GM12891 (cell line): Measurements from ENCODE around the genes BTK, ARMCX1 and NXF2B.

GRCh38 chrX:101385894-101386529 is at the start of gene BTK:
Gene BTK (minus strand): TSS chrX:101386191.
- RRBS: no CpG with 5 or more reads among the region's 5 CpGs

GRCh38 chrX:101425924-101426487 is 18.0 kb downstream of the HNRNPH2 start:
- RRBS: no CpG with 5 or more reads among the region's 6 CpGs

GRCh38 chrX:101550090-101550743 is at the start of gene ARMCX1:
Gene ARMCX1 (plus strand): TSS chrX:101550547.
- RRBS: no CpG with 5 or more reads among the region's 25 CpGs

DNA sequence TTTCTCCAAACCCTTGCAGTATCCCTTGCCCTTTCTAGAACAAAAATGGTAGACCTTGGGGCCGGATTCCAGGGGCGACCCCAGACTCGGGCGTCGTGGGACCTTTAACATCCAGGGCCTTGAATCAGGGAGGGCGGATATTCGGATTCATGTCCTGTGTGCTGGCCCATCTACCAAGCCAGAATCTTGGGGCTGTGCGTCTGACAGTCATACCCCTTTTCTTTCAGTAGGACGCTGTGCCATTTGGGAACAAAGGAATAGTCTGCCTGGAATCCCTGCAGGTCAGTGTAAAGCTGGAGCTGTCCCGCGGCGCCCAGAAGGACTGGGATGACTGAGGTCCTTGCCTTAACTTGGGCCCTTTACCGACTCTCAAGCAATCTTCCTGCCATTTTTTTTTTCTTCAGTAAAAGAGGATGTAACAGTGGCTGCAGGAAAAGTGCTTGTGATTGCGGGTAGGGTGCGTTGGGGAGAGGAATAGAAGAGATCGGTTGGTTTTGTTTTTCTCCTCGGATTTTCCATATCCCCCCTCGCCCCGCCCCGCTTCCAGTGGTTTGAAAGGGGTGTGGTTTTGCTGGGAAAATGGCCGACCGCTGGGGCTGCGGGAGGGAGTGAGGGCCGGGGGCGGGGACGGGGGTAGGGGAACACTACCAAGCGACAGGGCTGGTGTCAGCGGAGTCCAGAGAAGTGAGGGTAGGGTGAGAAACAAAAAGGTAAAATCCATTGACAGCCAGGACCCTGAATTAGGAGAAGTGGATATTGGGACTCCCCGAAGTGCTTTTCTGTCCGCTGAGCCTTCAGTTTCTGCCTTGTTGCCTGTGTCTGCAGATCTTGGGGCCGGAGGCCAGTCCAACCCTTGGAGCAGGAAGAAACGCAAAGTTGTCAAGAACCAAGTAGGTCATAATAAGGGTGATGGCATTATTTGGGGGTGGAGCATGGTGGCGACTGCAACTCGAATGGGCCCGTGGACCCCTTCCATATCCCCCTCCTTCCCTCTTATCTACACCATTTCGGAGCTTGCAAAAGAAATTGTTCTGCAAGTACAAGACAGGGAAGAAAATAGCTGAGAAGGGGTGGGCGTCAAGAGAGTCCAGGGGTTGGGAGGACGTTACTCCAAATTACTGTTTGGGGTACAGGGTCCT is 766 bp downstream of the ARMCX1 start:
- RRBS: no CpG with 5 or more reads among the region's 38 CpGs

GRCh38 chrX:101624894-101625240 is 1.9 kb downstream of the ARMCX3 start:
- RRBS: no CpG with 5 or more reads among the region's 6 CpGs

- RRBS: no CpG with 5 or more reads among the region's 1 CpG
These were observed 5.2 kb downstream of the ARMCX3 start for GRCh38 chrX:101628022-101628665.

- RRBS: no CpG with 5 or more reads among the region's 16 CpGs
These were observed at the start of gene NXF2B for GRCh38 chrX:102439731-102440300. Gene NXF2B (minus strand): TSS chrX:102440008.

DNA sequence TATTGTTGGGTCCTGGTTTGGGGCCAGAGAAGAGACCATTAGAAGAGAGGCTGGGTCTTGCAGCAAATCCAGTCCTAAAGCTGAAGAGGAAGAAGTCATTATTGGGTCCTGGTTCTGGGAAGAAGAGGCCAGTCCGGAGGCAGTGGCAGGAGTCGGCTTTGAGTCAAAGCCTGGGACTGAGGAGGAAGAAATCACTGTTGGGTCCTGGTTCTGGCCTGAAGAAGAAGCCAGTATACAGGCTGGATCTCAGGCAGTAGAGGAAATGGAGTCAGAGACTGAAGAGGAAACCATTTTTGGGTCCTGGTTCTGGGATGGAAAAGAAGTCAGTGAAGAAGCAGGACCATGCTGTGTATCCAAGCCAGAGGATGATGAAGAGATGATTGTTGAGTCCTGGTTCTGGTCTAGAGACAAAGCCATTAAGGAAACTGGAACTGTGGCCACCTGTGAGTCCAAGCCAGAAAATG is 5.1 kb downstream of the GPRASP1 start:
- RRBS: no CpG with 5 or more reads among the region's 2 CpGs

GRCh38 chrX:103348019-103348320 is 8.3 kb upstream of the TCEAL9 start:
- RRBS: no CpG with 5 or more reads among the region's 15 CpGs

DNA sequence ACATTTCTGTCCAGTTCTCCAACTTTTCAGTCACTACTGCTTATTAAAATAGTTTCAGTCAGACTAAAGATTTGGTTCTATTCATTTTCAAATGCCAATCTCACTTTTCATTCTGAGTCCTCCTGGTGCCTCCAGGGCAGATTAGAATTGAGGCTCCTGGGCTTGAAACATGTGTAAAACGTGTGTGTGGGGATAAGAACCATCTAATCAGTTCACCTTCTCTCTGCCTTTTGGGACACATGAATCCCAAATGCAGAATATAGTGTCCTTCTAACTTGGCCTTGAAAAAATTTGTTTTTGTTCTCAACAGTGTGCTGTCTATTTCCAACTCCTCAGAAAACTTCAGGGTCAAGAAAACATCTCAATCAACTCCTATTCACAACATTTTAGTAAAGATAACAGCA is 3.3 kb upstream of the BEX3 start:
- RRBS: no CpG with 5 or more reads among the region's 1 CpG

GRCh38 chrX:103587720-103588313 is 2.5 kb downstream of the TCEAL4 start:
- RRBS: no CpG with 5 or more reads among the region's 1 CpG

DNA sequence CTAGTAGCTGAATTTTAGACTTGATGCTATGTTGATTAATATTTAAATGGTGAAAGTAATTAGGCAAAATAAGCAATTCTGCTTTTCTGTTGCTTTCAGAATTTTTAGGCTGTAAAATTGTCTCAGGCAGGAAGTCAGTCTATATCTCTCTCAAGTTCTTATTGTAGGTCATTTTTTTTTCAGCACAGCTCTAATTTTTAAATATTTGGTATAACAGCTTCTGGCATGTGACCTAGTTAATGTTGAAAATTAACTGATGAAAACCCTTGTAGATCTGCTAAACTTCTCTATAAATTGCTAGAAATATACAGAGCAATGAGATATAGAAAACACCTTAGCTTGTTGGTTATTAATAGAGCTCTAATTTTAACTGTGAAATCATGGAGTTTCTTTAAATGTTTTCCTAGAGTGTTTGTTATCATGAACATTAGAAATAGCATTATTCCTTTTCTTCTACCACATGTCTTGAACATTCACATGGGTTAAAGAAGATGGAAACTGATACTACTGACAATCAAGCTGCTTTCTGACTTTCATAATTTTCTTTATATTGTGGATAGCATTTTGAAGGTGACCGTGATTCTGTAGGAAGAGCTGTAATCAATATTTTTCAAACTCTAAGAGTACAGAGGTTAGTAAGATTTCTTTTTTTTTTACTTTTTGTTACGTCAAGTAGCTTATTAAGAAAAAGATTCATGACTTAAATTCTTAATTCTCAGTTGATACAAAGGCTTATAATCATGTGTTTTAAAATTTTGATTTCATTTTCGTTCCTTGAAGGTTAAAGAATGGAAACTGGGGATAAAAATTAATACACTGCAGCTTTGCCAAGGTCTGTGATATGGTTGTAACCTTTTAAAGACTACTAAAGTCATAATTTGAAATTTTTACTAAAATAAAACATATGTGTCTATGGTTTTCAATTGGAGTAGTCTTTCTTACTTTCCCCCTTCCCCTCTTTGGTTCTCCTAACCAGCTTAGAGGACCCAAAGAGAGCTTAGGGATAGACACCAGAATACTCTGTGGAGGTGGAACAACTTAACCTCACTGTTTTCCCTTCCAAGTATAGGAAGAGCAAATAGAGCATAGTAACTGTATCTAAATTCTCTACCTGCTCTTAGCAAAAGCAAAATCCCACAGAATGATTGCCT is 24.6 kb downstream of the FAM199X start:
- RRBS: no CpG with 5 or more reads among the region's 3 CpGs

DNA sequence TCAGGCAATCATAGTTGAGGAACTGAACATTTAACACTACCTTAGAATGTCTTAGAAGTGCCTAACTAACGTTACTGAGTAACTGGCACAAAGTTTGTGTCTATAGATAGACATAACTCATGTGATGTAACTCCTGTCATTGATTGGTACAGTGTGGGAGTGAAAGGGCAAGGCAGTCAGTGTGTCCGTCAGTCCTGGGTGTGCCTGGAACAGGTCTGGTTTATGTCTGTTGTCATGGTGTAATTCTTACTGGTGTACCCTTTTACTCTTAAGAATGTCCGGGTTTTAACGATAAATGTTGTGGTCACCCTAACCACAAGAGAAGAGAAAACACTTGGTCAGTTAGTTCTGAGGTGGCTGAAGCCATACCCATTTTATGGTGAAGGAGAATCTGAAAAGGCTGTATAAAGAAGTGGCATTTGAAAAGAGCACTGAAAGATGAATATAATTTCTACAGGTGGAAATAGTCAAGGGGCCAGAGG is 93.2 kb upstream of the ESX1 start:
- RRBS: no CpG with 5 or more reads among the region's 4 CpGs

DNA sequence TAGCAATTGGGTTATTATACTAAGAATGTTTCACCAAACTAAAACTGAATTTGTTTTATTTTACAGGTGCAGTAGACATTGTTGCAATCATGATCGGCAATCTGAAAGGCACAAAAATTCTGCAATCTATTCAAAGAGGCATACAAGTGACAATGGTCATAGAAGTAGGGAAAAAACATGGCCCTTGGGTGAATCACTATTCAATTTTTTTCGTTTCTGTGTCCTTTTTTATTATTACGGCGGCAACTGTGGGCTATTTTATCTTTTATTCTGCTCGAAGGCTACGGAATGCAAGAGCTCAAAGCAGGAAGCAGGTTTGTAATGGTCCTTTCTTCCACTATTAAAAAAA is 29.7 kb upstream of the TBC1D8B start:
- RRBS: no CpG with 5 or more reads among the region's 6 CpGs

DNA sequence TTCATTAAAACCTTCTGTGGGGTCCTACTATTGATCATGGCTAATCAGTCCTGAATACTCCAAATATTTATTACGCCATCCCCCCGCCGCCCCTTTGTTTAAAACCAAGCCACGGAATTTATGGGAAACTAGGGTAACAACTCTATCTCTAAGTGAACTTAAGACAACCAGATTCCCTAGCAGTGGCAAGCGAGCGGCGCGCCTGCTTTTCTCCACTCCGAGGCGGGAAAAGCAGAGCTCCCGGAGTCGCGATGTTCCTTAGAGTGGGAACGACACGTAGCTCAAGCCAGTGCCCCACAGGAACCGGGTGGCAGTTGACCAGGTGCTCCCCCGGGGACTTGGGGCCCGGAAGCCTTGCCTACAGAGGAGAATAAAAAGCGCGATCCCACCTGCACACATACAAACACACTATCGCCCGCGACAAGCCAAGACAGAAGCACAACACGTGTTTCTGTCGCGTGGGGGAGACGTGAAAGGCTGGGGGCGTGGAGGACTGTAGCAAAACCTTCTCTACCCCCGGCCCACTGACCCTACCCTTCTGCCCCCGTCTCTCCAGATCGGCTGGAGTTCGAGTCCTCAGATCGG is 531 bp downstream of the NUP62CL start:
- RRBS: 5% methylated on average over 6 of the region's 33 CpGs

- RRBS: no CpG with 5 or more reads among the region's 19 CpGs
These were observed 65.8 kb downstream of the DNAAF6 start for GRCh38 chrX:107272099-107272646.

- RRBS: no CpG with 5 or more reads among the region's 5 CpGs
These were observed 1.3 kb downstream of the FRMPD3 start for GRCh38 chrX:107450851-107451122.

GRCh38 chrX:107712509-107713358 is 62.9 kb downstream of the TSC22D3 start:
- RRBS: no CpG with 5 or more reads among the region's 11 CpGs